Thoracic aorta endothelial cell (primary cell): ENCODE measurements around a stretch of chr1.

GRCh38 chr1:54801487-54801967 is 404 bp upstream of the TTC22 start:
- CAGE, long polyA plus RNA = no peak

DNA sequence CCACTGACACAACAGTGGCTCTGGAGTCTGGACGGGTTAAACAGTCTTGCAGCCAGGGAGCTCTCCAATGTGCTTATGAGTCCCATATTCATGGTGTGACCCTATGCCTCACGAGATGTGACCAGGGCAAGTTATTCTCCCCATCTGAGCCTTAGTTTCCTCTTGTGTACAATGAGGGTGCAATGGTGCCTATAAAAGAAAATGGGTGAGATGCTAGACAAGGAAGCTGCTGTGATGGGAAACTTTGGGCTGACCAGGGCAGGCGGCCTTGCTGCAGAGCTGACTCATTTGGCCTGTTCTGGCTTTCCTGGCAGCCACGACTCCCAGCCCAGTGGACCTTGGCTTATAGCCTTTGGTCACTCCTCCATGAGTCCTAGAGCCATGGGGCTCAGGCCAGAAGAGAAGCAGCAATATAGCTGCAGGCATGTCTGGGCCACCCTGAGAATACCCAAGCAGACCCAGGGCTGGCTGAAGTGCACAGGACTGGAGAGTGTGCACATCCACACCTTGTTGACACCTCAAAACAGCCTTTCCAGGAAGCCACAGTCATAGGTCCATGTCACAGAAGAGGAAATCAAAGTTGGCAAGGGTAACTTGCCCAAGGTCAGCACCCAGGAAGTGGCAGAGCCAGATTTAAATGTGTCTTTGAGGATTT is 1.8 kb upstream of the LEXM start:
- CAGE, long polyA plus RNA = no peak

DNA sequence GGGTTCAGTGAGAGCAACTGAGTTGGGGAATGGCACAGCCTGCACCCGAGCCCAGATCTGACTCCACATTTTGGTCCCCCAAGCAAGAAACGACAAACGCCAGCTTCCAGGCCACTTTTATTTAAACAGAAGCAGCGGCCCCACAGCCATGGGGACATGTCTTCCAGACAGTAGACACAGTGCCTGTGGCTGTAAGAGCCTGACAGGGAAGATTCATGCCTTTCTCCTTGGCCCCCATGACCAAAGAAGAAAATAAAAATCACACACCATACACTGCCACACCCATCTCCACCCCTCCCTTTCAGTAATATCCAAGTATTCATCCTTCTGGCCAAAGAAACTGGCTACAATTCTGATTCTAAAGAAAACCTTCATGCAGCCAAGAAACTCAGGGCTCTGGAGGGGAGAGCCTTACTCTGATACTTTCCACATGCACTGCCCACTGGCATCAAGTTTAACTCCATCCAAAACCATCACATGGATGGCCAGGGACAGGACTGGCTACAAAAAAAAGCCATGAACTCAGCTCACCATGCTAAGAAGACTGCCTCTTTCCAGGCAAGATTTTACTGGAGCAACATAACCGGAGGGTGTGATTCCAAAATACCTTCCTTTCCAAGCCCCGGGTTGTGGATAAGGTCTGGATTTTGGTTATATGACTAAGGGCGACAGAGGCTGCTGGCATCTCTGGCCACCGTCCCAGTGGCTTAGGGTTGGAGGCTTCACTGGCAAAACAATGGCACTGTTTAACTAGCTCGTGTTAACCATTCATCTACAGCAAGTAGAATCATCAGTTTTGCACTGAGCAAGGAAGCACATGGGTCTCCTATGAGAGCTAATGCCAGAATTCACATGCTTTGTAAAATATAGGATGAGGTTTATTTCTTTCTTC is 37.2 kb downstream of the DHCR24 start:
- CAGE, long polyA plus RNA = no peak

DNA sequence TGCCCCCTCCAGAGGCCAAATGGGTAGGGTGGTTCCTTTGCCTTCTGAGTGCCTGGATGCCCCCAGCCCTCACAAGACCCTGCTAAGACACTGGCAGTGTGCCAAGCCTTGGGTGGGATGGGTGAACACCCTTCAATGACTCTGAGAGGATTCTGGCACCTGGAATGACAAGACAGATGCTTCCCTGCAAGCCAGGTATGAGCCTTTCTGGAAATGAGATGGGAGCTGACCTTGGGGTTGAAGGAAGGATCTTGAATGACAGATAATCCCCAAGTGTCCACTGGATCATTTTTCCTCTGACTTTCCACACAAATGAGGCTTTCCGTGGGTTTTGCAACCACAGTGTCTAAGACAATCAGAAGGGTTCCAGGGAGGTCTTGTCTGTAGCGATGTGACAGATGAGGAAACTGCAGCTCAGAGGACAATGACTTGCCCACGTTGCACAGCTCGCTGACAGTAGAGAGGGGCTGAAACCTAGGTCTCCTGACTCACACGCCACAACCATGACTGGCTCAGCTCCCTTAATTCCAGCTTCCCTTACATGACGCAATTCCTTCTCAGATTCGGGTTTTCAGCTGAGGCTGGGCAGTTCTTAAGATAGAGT is 36.5 kb downstream of the DHCR24 start:
- CAGE, long polyA plus RNA = no peak

GRCh38 chr1:54854627-54855057 is 32.4 kb downstream of the DHCR24 start:
- CAGE, long polyA plus RNA = no peak

DNA sequence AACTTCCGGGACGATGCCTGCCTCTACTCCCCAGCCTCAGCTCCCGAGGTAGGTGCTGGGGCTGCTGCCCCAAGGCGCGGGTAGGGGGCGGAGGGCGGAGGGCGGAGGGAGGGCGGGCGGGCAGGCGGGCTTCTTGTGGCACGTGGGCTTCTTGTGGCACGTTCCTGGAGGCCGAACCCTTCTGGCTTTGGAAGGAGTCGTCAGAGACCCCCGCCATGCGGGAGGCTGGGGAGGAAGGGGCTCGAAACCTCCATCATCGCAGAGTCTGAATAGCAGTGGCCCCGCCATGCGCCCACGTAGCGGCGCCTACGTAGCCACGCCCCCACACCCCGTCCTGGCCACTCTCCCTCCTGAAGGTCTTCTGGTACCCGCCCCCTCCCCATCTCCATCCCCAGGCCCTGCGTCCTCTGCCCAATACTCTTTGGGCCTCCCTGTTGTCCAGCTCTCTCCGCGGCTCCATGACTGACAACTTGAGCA is 16.8 kb downstream of the PCSK9 start:
- CAGE, long polyA plus RNA = no peak

GRCh38 chr1:55072215-55072635 is 32.9 kb downstream of the PCSK9 start:
- CAGE, long polyA plus RNA = no peak

DNA sequence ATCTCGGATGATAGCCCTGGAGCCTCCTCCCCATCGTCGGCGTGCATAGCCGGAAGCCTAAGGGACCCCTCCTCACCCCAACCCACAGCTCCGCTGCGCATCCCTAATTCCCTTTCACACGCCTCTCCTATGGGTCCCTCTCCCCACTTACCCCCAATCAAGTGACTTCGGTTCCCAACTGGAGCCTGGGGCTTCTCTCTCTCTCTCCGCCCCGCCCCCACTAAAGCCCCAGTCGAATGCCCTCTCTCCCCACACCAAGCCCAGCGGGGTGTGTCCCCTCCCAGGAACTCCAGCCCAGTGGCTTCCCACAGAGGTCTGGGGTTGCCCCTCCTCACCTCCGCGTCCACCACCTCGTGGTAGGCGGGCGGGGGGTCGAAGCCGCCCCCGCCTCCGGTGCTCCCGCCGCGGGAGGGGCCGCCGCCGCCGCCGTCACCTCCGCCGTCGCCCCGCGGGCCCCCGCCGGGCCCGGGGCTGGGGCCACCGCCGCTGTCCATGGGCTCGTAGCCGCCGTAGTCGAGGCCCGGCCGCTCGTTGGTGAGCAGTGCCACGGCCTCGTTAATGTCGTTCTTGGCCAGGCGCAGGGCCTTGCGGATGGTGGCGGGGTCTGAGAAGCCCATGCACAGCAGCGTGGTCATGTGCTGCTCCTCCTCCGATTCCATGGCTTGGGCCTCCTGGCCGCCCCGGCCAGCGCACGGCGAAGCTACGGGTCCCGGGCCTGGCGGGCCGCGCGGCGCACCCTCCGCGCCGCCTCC is 533 bp downstream of the USP24 start:
- CAGE, long polyA plus RNA = no peak

DNA sequence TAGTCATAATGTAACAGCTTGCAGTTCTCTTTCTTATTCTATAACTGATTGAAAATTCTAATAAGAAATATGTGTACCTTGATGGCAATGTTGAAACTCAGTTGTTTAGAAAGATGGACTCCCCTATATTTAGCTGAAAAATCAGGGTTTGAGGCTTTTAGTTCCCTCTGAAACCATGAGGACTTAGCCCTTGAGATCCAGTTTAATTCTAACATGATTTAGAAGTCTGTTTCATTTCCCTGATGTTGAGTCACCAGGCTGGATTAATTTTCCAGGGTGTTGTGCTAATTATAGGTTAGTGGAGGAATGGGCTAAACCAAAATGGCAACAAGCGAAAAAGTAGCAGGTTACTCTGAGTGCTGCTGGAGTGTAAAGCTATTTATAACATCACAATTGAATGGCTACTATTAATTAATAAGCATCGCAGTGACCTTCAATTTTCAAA is 15.4 kb upstream of the USP24 start:
- CAGE, long polyA plus RNA = no peak

DNA sequence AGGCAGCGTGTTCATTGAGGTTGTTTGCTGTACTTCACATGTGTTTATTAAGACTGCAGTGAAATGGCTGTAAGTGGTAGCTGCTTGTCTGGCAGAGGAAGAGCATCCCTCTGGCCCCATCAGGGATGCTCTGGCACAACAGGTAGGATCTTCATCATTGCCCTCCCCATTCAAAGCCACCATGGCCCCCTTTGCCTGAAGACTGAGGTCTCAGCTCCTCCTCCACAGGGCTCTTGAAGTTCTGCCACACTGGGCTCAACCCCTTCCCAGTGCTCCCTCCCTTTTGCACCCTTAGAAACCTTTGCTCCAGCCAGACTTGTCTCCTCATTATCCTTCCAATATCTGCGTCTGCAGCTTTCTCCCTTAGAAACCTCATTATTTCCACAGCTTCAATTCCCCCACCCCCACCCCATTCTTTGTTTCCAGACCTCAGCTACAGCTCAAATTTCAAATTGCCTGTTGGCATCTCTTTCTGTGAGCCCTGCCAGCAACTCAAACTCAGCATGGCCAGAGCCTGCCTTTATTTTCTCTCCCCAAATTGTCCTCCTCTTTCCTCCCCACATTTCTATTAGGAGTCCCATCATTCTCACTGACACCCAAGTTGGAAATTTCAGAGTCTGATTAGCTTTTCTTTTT is 369.6 kb upstream of the USP24 start:
- CAGE, long polyA plus RNA = no peak

GRCh38 chr1:56190122-56190742 is 389.1 kb downstream of the PLPP3 start:
- CAGE, long polyA plus RNA = no peak

DNA sequence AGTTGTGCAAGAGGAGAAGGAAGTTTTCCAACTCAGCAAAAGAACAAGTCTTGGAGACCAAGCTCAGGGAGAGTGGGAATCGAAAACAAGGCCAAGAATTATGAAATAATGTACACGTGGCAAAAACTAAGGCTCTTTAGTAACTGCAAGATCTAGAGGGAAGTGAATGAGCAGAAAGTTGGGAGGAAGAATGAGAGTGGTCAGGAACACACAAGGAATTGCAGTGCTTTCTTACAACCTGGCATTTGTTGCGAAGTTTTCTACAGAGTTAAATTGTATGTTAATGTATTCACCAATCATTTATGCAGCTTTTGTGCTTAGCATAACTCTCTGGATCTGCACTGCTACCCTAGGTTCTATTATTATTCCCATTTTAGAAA is 323.4 kb downstream of the PLPP3 start:
- CAGE, long polyA plus RNA = no peak

- CAGE, long polyA plus RNA = no peak
Measured at GRCh38 chr1:56397724-56398086, 181.7 kb downstream of the PLPP3 start.

- CAGE, long polyA plus RNA = no peak
Measured at GRCh38 chr1:56410877-56411505, 168.4 kb downstream of the PLPP3 start.

- CAGE, long polyA plus RNA = no peak
Measured at GRCh38 chr1:56436870-56437242, 142.5 kb downstream of the PLPP3 start.

DNA sequence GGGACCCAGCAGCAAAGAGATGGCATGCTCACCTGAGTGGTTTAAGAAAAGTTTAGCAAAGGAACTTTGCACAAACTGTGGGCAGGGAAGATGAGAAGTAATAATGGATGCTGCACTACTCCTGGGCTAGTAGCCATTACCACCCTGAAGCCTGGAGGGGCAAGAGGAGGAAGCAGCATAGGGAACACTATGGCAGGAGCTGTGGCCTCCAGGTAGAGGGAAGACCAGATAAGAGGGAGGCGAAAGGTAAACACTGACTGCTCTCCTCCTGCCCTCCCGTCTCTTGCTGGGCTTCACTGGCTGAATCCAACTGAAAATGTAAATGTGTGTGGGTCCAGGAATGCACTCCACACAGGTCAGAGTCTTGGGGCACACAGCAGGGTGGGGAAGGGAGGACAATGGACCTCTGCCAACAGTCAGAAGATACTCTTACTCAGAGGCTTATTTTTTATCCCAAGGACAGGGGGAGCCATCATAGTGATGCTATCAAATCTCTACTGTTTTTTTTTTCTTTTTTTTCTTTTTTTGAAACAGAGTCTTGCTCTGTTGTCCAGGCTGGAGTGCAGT is 129.1 kb downstream of the PLPP3 start:
- CAGE, long polyA plus RNA = no peak

DNA sequence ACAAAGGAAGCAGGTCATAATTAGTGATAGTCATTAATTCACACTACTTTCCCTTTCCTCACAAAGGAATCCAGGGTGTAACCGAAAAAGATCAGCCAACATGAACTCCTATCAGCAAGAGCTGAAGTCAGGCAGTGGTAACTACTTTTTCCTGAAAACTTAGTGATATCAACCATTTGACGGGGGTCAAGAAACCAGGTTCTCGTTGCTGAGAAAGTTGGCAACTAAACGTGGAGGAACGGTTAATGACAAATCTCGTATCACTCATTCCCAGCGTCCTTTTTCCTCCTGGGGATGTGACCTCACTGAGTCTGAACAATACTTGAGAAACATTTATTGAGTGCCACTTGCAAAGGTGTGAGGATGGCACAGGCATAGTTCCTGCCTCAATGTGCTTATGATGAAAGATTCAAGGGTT is 82.3 kb downstream of the PLPP3 start:
- CAGE, long polyA plus RNA = no peak

- CAGE, long polyA plus RNA = no peak
Measured at GRCh38 chr1:56506888-56507298, 72.5 kb downstream of the PLPP3 start.

- CAGE, long polyA plus RNA = no peak
Measured at GRCh38 chr1:56547281-56547954, 31.9 kb downstream of the PLPP3 start.

DNA sequence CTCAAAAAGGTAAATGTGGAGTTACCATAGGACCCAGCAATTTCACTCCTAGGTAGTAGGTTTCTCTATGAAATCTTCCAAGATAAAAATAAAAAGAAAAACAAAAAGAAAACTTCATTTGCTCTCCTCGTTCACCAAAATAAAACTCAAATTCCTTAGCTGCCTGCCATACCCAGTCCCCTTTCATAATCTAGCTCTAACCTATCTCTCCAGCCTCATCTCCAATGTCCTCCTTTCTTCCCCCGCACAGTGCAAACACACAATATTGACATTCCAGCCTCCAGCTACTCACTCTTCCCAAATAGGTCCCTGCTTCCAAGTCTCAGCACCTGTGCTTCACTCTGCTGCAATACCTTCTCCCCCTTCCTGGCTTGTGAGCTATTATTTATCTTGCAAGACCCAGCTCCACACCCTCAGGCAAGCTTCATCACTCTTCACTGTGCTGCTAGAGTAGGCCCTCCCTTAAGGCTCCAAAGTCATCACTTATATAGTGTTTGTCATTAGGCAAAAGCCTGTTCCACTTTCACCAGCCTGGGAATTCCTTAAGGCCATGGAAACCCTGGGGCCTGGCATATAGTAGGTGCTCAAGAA is 9.7 kb downstream of the PLPP3 start:
- CAGE, long polyA plus RNA = no peak